Lung (tissue), 4 donors: ENCODE measurements around the gene ZNF622.

GRCh38 chr5:14572699-14573057, 8.9 kb upstream of the OTULINL start:
- PRO-cap, result no peak
- RAMPAGE, long total RNA, result no peak
- RRBS, result no CpG with 5 or more reads among the region's 1 CpG

DNA sequence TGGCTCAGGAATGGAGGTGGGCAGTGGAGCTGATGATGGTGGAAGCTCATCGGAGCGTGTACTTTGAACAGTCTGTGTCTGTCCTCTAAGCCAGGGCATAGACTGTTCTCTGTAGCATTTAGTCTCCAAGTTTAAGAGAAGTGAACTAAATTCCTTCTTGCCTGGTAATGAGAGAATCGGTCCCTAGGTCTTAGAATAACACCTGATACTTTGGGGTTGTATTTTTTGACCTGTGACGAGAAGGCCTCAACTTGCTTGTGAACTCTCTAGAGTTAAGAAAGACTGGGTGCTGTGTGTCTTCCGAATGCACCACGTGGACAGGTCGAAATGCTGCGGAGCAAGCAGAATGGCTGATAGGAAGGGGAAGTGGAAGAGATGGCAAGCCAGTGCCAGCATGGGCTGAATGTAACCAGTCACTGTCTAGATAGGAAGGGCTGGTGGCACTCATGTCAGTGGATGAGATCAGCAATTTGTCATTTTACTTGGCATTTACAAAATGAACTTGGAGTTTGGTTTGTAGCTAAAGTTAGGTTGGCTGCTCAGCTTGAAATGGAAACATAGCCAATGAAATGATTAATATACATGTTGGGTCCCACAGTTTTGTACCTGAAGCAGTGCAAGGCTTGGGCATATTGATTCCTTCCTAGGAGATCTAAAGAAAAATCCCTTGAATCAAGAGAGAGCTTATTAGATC, 5.5 kb downstream of the OTULINL start:
- PRO-cap, result no peak
- RAMPAGE, long total RNA, result no peak
- RRBS, result no CpG with 5 or more reads among the region's 8 CpGs

GRCh38 chr5:14610881-14611486, 29.4 kb downstream of the OTULINL start:
- PRO-cap, result no peak
- RAMPAGE, long total RNA, result no peak
- RRBS, result no CpG with 5 or more reads among the region's 3 CpGs

DNA sequence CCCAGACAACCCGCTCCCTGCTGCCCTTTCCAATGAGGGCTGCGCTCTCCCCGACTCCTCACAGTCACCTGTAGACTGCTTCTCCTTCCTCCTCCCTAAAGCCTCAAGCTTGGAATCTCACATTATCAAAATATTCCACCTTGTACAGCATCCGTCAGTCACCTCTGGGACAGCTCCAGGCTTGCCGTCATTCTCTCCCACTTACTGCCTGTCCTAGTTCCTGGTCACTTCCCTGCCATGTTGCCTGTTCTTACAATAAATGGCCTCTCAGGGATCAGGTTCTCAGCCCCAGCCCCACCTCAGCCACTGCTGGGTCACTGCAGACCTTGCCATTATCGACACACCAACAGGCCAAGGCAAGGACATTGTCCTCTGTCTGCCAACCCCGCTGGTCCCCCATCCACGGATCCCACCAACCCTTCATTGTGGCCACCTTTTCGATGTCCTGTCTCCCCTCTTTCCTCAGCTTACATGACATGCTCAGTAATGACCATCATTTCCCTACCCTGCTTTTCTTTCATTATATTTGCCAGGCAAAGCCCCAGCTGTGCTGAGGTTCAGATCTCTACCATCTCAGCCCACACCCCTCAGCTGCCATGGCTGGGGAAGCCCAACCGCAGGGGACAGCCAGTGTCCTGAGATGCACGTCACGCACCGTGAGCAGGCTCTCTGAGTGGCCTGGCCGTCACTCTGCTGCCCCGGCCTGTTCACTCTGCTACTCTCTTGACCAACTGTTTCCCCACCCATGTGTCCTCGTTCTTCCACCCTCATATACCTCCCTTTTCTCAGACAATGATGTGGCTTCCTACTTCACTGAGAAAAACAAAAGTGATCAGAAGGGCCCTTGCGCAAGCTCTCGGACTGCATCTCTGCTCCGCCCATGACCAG, 47.3 kb downstream of the OTULIN start:
- PRO-cap, result no peak
- RAMPAGE, long total RNA, result no peak
- RRBS, result no CpG with 5 or more reads among the region's 19 CpGs

GRCh38 chr5:15794629-15795130, 294.7 kb downstream of the FBXL7 start:
- PRO-cap, result no peak
- RAMPAGE, long total RNA, result no peak
- RRBS, result no CpG with 5 or more reads among the region's 3 CpGs

DNA sequence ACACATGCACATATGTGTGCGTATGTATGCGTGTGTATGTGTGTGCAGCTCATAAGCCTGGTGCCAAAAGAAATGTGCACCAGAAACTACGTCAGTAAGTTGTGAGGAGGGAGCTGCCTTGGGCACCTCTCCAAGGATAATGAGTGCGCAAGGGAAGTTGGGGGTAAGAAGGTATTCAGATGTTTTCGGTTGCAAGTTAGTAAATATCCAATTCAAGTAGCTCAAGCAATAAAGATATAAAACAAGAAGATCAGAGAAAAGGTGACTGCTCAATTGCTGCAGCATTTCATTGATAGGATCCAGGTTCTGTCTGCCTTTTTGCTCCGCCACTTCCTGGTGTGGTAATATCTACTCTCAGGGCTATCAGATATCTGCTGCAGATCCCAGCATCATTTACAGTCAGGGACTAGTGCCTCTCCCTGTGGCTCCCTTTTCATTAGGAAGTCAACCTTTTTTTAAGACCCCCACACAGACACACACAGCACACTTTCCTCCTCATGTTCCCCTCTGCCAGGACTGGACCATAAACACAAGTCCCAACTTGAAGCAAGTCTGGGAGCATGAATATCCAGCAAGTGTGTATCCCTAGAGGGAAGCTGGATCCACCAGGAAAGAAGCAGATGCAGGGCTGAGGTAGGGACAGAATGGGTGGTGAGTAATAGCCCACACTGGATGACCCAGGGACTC, 53.8 kb downstream of the ZNF622 start:
- PRO-cap, result no peak
- RAMPAGE, long total RNA, result no peak
- RRBS, result no CpG with 5 or more reads among the region's 6 CpGs

- PRO-cap, result bidirectional peak, plus-strand start at chr5:16465940, minus-strand start at chr5:16465800
- RAMPAGE, long total RNA, result start-site peak on the minus strand at chr5:16465751-16465803, 479 and 32 reads in 2 replicates
- RRBS, result no CpG with 5 or more reads among the region's 79 CpGs
These were observed at the start of gene ZNF622 for GRCh38 chr5:16464869-16466047. ZNF622 (minus strand) TSS chr5:16465800.

GRCh38 chr5:16505238-16506446, 40.0 kb upstream of the ZNF622 start:
- PRO-cap, result no peak
- RAMPAGE, long total RNA, result no peak
- RRBS, result no CpG with 5 or more reads among the region's 21 CpGs

DNA sequence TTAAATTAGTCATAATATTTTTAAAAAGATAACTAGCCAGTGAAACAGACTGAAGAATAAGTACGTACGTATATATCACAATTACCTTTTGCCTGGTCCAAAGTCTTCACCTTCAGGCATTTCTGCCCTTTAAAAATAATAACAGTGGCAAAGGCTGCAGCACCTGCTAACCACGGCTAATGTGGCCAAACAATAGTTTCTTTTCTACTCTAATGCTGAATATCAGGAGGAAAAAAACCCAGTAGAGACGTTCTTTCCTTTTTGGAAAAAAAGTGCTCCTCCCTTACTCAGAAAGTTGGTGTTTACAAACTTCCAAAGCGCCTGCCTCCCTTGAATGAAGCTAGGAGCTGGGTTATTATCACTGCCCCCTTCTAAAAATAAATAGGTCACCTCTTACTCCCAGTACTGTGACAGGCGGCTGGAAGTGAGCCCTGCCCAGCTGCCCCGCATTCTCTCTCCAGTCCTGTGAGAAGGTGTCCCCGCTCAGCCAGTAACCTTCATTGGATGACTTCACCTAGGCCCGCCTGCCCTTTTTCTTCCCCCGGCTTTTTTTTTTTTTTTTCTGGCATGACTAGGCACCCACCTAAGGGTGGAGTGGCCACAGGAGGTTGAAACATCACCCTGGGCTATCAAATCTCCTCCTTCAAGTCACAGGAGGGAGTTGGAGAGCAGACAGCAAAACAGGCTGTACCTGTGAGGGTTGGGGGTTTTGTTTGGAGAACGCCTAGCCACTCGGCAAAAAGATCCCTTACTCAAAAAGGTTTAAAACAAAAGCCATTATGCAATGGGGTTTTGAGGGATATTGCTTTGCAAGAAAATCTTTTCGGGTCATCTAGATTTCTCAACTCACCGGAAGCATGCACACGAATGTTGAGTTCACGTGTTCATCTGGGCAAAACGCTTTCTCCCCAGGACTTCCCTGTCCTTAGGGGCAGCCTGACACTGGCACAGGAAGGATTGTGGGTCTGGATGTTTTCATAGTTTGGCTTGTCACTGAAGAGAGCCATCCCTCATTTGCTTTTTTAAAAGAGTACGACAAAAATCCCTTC, 43.2 kb upstream of the ZNF622 start:
- PRO-cap, result no peak
- RAMPAGE, long total RNA, result no peak
- RRBS, result no CpG with 5 or more reads among the region's 18 CpGs

- PRO-cap, result no peak
- RAMPAGE, long total RNA, result no peak
- RRBS, result no CpG with 5 or more reads among the region's 3 CpGs
These were observed 56.5 kb upstream of the ZNF622 start for GRCh38 chr5:16522144-16522535.

GRCh38 chr5:16542041-16542931, 74.5 kb downstream of the RETREG1 start:
- PRO-cap, result no peak
- RAMPAGE, long total RNA, result no peak
- RRBS, result no CpG with 5 or more reads among the region's 12 CpGs

DNA sequence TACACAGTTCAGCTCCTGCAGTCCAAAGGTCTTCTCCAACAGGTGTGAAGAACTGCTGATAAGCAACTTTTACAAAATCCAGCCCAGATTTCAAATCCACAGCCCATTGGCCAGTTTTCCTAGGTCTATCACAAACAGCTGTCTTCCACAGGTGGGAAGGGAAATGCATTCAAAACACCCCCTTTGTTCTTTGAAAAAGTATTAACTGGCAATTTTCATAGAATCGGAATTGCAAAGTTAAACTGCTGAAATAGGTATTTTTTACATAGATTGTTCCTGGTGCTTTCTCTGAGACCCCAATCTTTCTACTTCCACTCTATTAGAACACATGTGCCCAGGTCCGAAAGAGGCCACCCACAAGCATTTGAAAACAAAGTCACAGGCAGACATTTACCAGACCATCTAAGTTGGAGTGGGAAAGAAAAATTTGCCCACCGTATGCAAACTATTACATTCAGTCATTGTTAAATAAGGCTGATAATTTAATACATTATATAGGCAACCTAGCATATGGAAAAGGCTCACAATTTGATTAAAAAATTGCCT, 54.6 kb downstream of the MYO10 start:
- PRO-cap, result no peak
- RAMPAGE, long total RNA, result no peak
- RRBS, result no CpG with 5 or more reads among the region's 3 CpGs

- PRO-cap, result no peak
- RAMPAGE, long total RNA, result no peak
- RRBS, result no CpG with 5 or more reads among the region's 6 CpGs
These were observed 2.1 kb downstream of the MYO10 start for GRCh38 chr5:16933972-16934363.

- PRO-cap, result no peak
- RAMPAGE, long total RNA, result no peak
- RRBS, result no CpG with 5 or more reads among the region's 2 CpGs
These were observed 672.6 kb upstream of the H3Y1 start for GRCh38 chr5:18328284-18328546.

DNA sequence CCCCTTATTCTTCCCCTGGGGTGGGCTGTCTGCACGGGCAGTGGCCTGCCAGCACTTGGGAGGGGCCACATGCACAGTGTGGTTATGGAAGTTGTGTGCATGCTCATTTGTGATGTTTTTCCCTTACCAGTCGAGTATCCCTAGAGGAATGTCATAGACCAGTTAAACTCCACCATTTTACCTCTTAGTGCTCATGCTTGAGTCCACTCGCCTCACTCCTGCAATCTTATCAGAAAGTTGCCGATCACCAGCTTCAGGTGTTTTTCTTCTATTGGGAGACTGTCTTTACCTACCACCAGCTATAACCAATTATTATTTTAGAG, 584.8 kb downstream of the CDH18 start:
- PRO-cap, result no peak
- RAMPAGE, long total RNA, result no peak
- RRBS, result no CpG with 5 or more reads among the region's 4 CpGs

DNA sequence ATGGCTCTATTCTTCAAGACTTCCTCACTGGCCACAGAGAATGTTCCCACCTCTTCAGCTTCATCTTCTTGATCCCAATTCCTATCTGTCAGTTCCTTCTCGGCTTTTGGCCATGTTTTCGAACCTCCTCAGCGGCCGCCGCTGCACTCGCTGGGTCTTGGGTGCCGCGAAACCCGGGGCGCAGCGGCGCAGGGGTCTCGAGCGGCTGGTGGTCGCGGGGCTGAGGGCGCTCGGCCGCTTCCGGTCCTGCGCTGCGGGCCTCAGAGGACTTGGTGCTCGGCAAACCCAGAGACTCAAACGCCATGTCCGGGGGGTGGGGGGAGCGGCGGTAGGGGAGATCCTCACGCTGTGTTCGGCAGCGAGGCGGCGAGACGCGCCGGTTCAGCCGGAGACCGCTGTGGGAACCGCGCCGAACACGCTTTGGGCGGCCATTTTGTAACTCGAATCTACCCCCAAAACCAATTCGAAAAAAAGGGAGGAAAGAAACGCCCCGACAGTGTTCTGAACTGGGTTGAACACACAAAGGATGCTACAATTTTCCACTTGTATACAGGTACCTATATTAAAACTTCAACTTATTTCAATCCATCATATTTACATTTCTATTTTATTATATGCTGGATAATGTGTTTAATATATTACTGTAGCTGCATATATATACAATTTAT, 317.5 kb upstream of the CDH18 start:
- PRO-cap, result no peak
- RAMPAGE, long total RNA, result no peak
- RRBS, result 91% methylated on average over 27 of the region's 46 CpGs

DNA sequence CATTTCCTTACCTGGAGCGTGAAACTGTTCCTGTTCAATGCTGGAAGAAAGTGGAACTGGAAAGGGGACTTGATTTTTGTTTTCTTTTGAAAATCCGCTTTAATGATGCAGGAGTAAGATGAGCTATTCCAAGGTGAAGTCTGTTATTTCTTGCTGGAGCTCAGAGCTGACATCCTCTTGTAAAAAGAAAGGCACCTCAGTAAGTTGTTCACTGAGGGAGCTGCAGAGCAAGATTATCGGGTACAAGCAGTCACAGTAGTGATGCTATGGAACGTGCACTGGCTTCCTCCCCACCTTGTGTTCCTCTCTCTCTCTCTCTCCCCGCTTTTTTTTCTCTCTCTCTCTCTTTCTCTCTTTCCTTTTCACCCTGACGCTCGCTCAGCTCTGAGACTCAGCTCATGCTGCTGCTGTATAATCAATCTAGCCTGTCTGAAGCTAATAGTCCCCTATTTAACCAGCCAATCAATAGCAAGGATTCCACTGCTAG, 587.5 kb upstream of the CDH18 start:
- PRO-cap, result no peak
- RAMPAGE, long total RNA, result no peak
- RRBS, result no CpG with 5 or more reads among the region's 7 CpGs

DNA sequence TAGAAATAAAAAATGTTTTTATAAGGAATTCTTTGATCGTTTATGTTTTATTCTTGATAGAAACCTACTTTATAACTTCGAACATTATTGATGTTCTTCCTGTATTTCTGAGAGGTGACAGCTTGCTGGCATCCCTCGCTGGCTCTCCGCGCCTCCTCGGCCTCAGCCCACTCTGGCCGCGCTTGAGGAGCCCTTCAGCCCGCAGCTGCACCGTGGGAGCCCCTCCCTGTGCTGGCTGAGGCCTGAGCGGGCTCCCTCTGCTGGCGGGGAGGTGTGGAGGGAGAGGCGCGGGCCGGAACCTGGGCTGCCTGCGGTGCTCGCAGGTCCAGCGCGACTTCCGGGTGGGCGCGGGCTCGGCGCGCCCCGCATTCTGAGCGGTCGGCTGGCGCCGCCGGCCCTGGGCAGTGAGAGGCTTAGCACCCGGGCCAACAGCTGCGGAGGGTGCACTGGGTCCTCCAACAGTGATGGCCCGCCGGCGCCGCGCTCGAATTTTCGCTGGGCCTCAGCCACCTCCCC, 1353.2 kb upstream of the CDH18 start:
- PRO-cap, result no peak
- RAMPAGE, long total RNA, result no peak
- RRBS, result no CpG with 5 or more reads among the region's 40 CpGs

DNA sequence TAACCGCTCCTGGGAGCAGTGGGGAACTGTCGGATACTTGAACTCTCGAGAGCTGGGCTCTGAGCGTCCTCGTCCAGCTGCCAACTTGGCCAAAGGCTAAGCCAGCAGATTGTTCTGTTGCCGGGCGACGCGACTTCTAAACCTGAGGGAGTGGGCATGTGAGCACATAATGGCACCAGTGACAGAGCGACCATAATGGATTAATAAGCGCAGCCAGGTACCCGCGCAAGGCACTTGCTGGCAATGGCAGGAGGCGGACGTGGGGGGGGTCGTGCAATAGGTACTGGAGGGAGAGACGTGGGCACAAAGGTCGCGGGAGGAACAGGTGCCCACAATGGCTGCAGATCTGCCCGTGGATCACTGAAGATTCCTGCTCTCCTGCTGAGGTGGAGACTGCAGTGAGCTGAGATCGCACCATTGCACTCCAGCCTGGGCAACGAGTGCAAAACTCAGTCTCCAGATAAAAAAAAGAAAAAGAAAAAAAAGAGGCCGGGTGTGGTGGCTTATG, 1368.6 kb downstream of the CDH12 start:
- PRO-cap, result no peak
- RAMPAGE, long total RNA, result no peak
- RRBS, result no CpG with 5 or more reads among the region's 23 CpGs

GRCh38 chr5:23950925-23952257, 444.0 kb downstream of the PRDM9 start:
- PRO-cap, result no peak
- RAMPAGE, long total RNA, result no peak
- RRBS, result 70% methylated on average over 6 of the region's 63 CpGs